Breast (tissue), 4 donors: Measurements from ENCODE around the genes QSER1, C11orf91 and CD59.

DNA sequence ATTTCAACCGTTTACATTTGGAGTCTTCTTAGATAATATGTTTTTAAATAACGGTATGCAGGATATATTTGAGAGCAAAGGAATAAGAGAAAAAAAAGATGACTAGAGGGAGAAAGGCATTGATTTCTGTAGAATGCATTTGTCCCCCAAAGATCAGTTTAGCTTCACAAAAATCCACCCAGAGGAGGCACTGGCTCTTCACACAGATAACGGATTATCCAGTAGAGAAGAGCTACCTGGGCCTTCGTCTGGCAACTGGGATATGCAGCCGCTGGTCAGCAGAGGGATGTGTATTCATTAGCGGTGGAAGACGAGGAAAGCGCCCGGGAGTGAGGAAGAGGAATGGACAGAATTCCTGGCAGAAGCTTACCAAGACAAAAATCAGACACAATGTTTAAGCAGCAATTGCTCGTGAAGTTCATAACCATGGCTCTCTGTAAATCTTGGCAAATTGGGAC, 5.6 kb upstream of the WT1 start:
- PRO-cap, 3 experiments, result no peak in any of the 3 experiments
- RRBS, result no CpG with 5 or more reads among the region's 10 CpGs

GRCh38 chr11:32466186-32466564, 30.8 kb upstream of the WT1 start:
- PRO-cap, 3 experiments, result no peak in any of the 3 experiments
- RRBS, result no CpG with 5 or more reads among the region's 2 CpGs

GRCh38 chr11:32887767-32887966, 4.9 kb upstream of the QSER1 start:
- PRO-cap, 3 experiments, result no peak in any of the 3 experiments
- RRBS, result no CpG with 5 or more reads among the region's 5 CpGs

DNA sequence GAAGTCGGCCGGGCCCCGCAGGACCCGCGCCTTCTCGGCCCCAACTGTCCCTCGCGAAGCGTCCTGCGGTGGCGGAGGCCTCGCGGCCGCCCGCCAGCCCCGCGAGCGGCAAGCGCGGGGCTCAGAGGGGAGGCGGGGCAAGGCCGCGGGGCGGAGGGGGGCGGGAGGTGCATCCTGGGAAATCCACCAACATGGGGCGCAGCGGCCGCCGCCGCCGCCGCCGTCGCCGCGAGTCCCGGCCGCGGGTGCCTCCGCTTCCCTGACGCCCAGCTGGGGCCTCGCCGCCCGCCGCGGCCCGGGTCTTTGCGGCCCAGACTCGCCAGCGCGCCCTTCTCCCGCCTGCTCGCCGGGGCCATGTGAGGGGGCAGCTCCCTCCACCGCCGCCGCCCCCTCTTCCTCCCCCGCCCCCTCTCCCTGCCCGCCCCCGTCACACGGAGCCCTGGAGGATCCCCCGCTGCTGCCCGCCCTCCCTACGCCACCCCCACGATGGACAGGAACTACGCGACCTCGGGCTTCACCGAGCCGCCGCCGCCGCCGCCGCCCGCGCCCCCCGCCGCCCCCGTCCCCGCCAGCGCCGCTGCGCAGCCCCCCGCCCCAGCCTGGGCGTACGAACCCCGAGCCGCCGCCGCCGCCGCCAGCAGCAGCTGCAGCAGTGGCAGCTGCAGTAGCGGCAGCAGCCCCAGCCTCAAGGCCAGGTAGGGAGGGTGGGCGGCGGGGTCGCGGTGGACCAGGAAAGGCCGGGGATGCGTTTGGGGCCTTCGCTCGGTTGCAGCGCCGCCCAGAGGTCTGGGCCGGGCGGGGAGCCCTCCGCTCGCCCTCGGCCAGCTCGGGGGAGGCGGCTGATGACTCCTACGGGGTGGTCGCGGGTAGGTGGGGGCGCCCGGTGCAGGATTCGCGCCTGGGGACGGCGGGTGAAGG, at the start of gene QSER1:
Gene QSER1, plus strand, starts transcription at position 172 of the 918 bp plus-strand sequence.
- PRO-cap, 3 experiments, result peak in 3 of 3 experiments; most common plus-strand start position 166 of the sequence (in 1); most common minus-strand start position 114 of the sequence (in 2)
- RRBS, result 2% methylated on average over 36 of the region's 120 CpGs

- PRO-cap, 3 experiments, result no peak in any of the 3 experiments
- RRBS, result no CpG with 5 or more reads among the region's 4 CpGs
Measured at GRCh38 chr11:33124905-33125763, 36.1 kb downstream of the CSTF3 start.

DNA sequence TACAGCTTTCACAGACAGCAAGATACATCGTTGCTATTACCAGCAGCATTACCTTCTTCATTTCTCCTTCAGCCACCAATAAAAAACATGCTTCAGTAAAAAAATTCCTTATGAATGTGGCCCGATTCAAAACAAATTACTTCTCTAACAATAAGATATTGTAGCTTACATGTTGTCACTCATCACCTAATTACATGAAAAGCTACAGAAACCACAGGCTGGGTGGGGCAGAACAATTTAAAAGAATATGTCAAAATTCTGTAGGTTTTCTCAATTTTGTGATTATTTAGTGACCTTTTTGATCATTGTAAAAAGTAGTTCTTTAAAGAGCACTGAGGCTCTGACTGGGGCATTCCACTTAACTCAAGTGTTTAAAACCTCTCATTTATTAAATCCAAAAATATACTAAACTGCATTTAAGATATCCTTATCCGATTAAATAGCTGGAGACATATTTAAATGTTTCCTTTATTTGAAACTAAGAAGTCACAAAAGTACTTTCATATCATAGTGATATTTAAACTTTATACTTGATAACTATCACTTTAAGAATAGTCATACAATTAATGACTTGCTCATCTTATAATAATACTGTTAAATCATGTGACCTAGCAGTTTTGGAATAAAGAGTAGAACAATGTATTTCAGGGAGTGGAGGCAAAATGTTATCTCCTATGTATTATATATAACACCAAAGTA, 23.0 kb downstream of the CSTF3 start:
- PRO-cap, 3 experiments, result no peak in any of the 3 experiments
- RRBS, result no CpG with 5 or more reads among the region's 3 CpGs

- PRO-cap, 3 experiments, result no peak in any of the 3 experiments
- RRBS, result no CpG with 5 or more reads among the region's 10 CpGs
Measured at GRCh38 chr11:33256601-33256963, 599 bp upstream of the HIPK3 start.

- PRO-cap, 3 experiments, result no peak in any of the 3 experiments
- RRBS, result no CpG with 5 or more reads among the region's 1 CpG
Measured at GRCh38 chr11:33301291-33302031, 44.3 kb downstream of the HIPK3 start.

DNA sequence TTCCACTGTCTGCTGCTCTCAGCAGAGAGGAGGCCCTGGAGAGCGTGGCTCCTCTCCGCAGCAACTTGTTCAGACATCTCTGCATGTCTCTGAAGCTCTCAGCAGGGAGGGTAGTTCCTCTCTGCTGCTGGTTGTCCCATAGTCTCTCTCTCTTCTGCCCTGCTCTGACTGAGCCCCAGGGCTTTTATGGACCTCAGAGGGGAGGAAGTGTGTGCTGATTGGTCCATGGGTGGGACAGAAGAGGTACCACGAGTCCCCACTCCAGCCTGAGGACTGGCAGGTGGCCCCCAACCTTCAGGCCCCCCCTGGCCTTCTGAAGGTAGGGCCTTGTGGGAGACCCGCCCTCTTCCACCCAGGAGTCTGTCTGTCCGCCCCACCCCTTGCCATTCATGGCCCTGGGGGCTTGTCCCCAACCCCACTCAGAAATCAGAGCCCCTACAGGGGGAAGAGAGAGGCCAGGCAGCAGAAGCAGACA, 35.2 kb downstream of the C11orf91 start:
- PRO-cap, 3 experiments, result no peak in any of the 3 experiments
- RRBS, result no CpG with 5 or more reads among the region's 5 CpGs

DNA sequence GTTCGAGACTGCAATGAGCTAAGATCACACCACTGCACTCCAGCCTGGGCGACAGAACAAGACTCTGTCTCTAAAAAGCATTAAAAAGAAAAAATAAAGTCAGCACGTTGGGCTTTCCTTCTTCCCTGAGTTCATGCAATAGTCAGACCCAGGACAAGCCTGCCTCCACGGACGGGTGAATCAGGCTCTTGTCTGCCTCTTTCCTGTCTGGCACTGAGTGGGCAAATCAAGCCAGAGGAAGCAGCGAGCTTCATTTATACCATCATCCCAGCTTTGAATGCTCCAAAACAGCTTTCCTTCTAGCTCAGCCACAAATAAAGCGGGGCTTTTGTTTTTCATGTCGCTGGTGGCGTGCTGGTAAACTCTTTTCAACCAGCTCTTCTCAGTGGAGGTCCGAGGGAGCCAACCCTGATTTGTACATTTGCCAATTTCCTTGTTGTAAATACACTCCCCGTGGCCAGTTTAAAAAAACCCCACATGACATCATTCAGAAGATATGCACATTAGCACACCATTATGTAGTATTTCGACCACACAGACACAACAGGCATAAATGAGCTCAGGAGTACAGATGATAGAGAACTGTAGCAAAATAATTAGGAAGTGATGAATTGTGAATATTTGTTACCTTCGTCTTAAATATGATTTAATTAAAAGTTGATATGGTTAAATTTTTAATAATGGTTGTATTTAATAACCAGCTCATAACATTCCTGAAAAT, 8.6 kb downstream of the C11orf91 start:
- PRO-cap, 3 experiments, result peak in 3 of 3 experiments; most common plus-strand start position 224 of the sequence (in 1); most common minus-strand start position 370 of the sequence (in 3)
- RRBS, result no CpG with 5 or more reads among the region's 13 CpGs

GRCh38 chr11:33700286-33701390, at the start of gene C11orf91:
C11orf91 (minus strand) TSS chr11:33700826.
- PRO-cap, 3 experiments, result peak in 3 of 3 experiments; most common plus-strand start chr11:33700617 (in 1); most common minus-strand start chr11:33700816 (in 3)
- RRBS, result 6% methylated on average over 22 of the region's 89 CpGs

DNA sequence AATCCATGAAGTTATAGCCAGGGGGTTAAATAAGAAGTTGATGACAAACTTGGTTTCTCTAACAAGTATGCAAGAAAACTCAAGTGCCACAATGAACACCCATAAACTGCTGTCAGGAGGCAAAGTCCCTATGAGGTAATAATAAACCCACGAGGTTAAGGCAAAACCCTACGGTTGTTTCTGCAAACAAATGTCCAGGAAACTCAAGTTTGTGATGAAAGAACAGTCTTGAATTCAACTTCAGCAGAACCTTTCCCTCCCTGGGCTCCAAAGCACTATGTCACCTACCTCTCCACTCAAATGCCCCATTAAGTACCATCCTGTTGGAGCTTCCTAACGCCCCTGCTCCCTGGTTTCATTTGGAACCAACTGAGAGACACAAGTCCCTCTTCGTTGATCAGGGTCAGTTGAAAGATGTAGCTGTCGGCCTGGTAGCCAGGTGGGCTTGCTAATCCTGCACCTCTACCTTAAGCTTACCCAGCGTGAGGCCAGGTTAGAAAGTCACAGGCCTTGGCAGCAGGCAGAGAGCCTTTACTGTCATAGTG, 2.6 kb upstream of the C11orf91 start:
- PRO-cap, 3 experiments, result no peak in any of the 3 experiments
- RRBS, result no CpG with 5 or more reads among the region's 6 CpGs

- PRO-cap, 3 experiments, result no peak in any of the 3 experiments
- RRBS, result no CpG with 5 or more reads among the region's 6 CpGs
Measured at GRCh38 chr11:33721265-33721937, 14.8 kb downstream of the CD59 start.

DNA sequence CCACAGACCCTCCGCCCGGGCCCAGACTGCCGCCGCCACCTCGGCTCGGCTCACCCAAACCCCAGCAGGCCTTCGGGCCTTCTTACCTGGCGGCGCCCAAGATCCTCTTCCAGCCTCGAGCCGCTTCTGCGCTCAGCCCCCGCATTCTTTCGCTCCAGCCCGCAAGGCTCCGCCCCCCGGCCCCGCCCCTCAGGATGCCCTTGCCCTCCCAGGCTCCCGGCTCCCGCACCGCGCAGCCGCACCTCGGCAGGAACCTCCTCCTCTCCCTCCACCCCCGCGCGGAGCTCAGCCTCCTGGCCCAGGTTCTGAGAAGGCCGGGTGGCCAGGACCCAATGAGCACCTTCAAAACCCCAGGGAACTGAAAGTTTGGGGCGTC, at the start of gene CD59:
Gene CD59, minus strand, starts transcription at position 128 of the 376 bp plus-strand sequence.
- PRO-cap, 3 experiments, result peak in 3 of 3 experiments; most common plus-strand start position 310 of the sequence (in 3); most common minus-strand start position 128 of the sequence (in 3)
- RRBS, result 3% methylated on average over 11 of the region's 29 CpGs

DNA sequence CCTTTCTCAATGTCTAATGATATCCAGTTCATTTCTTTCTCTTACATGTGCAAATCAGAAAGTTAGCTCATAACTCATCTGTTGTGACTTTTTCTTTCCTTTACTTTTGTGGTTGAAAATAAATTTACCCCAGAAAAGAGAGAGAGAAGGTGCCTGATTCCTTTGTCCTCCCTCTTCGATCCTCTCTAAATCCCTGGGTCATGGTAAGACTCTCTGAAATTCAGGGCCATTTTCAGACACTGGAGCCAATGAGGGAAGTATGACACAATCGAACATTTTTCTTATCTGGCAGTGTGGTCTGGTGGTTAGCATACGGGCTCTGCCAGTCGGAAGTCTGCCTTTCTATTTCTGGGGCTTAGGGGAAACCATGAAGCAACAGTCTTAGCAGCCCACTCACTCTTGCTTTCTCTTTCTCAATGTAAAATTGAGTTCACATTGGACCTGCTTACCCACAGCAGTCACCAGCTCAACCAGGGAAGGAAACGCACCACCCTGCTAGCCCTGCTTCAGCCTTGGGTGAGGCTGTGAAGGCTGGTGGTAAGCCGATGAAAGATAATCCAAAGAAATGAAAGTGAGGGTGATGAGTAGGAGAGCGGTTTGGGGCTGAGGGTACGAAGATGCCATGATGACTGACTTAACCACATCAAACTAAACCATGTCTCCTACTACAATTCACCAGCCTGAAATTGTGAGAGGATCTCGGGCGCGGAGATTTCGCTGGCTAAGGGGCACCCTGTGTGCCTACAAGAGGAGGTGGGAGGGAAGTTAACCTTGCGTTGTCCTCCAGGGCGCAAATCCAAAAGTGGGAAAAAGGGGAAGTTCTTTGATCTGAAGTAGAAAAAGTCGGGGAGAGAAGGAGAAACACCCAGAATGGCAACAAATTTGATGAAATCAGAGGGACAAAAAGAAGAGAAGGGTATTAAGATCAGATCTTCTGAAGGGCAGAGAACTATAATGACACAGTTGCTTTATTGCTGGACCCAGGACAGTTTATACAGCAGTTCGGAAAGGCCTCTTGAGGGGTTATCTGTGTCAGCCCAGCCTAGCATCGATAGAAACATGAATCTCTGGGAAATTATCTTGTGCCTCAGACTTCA, 2.0 kb upstream of the LMO2 start:
- PRO-cap, 3 experiments, result peak in 1 of 3 experiments; most common plus-strand start position 457 of the sequence (in 1)
- RRBS, result no CpG with 5 or more reads among the region's 17 CpGs

DNA sequence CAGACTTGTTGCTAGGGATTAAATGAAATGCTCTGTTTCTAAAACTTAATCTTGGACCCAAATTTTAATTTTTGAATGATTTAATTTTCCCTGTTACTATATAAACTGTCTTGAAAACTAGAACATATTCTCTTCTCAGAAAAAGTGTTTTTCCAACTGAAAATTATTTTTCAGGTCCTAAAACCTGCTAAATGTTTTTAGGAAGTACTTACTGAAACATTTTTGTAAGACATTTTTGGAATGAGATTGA, 7.6 kb upstream of the NAT10 start:
- PRO-cap, 3 experiments, result no peak in any of the 3 experiments

DNA sequence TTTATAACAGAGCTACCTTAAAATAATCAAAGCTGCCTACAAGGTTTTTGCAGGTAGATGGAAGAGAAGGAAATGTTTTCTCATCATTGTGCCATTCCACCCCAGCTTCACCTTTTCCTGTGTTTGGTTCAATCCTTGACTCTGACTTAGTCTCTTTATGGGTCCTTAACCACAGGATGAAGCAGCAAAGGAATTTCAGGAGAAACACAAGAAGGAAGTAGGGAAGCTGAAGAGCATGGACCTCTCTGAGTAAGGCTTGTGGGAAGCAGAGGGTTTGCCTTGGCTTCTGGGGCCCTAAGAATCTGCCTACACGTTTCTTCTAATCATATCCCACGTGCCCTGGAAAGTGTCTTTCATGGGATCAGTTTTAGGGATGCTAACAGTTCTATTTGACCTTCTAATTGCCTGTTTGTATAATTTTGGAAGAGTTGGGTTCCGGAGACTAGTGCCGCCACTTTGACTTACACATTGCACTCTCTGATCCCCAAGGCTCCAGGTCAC, 36.7 kb downstream of the NAT10 start:
- PRO-cap, 3 experiments, result no peak in any of the 3 experiments
- RRBS, result no CpG with 5 or more reads among the region's 4 CpGs

DNA sequence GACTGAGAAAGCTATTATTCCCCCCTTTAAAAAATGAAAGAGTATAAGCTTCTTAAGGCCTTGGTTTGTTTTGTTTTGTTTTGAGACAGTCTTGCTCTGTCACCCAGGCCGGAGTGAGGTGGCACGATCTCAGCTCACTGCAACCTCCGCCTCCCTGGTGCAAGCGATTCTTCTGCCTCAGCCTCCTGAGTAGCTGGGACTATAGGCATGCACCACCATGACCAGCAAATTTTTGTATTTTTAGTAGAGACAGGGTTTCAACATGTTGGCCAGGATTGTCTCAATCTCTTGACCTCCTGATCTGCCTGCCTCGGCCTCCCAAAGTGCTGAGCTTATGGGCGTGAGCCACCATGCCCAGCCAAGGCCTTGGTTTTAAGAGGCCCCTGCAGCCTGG, 75.4 kb downstream of the NAT10 start:
- PRO-cap, 3 experiments, result no peak in any of the 3 experiments
- RRBS, result no CpG with 5 or more reads among the region's 6 CpGs

GRCh38 chr11:34233867-34234911, 123.6 kb downstream of the ABTB2 start:
- PRO-cap, 3 experiments, result no peak in any of the 3 experiments
- RRBS, result no CpG with 5 or more reads among the region's 12 CpGs

DNA sequence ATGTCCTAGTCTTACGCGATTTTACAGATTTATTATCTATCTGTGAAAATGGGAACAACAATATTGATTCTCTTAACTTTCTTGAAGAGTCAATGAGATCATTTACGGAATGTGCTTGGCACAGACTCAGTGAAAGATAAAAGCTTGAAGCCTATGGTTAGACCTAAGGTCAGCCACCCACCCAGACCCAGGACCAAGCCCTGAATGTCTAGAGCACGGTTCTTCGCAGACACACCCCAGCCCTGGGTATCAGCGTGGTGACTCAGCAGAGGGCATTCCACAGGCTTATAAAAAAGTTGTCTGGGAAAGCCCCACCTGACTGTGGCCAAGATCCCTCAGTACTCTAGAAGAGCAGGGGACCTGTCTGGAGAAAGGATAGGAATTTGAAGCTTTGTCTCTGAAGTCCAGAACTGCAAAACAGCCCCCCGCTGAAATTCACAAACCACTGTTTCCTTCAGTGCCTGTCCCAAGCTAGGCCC, 114.2 kb downstream of the ABTB2 start:
- PRO-cap, 3 experiments, result no peak in any of the 3 experiments
- RRBS, result no CpG with 5 or more reads among the region's 7 CpGs